Metanephros (tissue), 2 donors: ENCODE measurements around a stretch of chr22.

DNA sequence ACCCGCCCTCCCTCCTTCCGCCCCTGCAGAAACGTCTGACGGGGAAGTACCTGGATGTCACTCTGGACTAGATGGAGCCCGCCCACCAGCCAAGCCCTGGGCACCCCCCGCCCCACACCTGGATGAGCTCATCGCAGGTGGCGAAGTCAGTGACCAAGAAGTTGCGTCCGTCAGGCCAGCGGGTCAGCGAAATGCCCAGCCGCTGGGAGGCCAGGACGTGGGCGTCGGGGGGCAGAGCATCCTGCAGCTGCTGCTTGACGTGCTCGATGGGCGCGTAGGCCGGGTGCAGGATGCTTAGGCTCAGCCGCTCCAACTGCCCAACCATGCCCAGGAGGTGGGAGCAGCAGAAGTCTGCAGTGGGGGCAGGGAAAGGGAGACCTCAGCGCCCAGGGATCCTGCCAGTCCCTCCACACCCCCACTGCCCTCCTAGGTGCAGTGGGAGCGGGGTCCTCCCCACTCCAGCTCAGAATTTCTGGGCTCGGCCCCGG is 825 bp downstream of the PNPLA5 start:
- RAMPAGE, long total RNA: no peak

GRCh38 chr22:43921476-43921951 is 2.1 kb upstream of the PNPLA3 start:
- RAMPAGE, long total RNA: no peak

GRCh38 chr22:43954444-43955196 is 622 bp upstream of the SAMM50 start:
- RAMPAGE, long total RNA: no peak

GRCh38 chr22:44024948-44025450 is 897 bp downstream of the PARVB start:
- RAMPAGE, long total RNA: no peak

GRCh38 chr22:44040290-44040744 is 16.2 kb downstream of the PARVB start:
- RAMPAGE, long total RNA: no peak

DNA sequence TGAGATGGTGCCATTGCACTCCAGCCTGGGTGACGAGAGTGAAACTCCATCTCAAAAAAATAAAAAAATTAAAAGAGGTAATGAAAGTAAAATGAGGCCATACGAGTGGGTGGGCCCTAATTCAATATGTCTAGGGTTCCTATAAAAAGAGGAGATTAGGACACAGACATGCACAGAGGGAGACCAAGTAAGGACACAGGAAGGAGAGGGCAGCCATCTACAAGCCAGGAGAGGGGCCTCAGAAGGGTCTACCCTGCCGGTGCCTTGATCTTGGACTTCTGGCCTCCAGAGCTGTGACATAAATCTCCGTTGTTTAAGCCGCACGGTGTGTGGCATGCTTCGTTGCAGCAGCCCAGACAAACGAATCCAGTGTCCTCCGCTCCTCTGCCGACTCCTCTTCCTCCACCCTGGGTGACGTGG is 51.7 kb upstream of the PARVG start:
- RAMPAGE, long total RNA: no peak

DNA sequence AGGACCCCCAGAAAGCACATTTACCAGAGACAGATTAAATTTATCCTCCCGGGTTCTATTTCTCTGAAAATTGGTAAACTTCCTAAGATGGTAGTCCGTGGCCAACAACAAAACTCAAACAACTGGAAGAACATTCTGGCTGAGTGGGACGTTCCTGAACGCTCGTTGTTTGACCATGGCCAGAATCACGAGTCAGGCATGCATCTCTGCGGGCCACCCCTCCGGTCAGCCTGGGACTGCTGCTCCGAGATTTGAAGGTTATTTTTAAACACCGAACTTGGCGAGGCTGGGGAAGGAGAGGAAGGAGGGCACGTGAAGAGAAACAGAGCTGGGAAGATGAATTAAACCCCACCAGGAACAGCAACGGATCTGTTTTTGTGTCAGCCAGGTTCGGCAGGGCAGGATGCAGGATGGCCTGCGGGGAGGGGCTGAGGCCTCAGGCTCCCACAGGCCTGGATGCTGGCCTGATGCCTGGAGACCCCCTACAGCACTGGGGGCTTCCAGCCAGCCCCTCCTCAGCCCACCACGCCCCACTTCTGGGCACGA is 5.2 kb downstream of the SHISAL1 start:
- RAMPAGE, long total RNA: no peak

GRCh38 chr22:44972215-44972957 is 37.4 kb downstream of the PHF21B start:
- RAMPAGE, long total RNA: no peak

GRCh38 chr22:45035975-45036600 is 26.3 kb upstream of the PHF21B start:
- RAMPAGE, long total RNA: no peak

DNA sequence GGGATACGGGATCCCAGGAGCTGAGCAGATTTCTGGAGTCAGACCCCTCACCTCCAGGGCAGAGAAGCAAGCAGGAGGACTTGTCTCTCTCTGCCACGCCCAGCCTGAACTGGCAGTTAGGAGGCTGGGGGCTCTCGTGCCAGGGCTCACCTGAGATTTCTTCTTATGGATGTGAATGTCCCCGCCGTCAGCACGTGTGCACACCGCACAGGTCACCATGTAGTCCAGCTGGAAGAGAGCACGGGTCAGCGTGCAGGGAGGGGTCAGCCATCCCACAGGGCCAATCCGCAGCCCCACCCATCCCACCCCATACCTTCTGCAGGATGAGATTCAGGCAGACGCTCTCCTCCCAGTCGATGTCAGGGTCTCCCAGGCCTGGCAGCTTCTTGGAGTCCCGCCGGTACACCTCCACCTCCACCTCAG is 35.2 kb downstream of the KIAA0930 start:
- RAMPAGE, long total RNA: no peak

- RAMPAGE, long total RNA: no peak
These were observed 7.9 kb downstream of the FAM118A start for GRCh38 chr22:45317559-45318178.

DNA sequence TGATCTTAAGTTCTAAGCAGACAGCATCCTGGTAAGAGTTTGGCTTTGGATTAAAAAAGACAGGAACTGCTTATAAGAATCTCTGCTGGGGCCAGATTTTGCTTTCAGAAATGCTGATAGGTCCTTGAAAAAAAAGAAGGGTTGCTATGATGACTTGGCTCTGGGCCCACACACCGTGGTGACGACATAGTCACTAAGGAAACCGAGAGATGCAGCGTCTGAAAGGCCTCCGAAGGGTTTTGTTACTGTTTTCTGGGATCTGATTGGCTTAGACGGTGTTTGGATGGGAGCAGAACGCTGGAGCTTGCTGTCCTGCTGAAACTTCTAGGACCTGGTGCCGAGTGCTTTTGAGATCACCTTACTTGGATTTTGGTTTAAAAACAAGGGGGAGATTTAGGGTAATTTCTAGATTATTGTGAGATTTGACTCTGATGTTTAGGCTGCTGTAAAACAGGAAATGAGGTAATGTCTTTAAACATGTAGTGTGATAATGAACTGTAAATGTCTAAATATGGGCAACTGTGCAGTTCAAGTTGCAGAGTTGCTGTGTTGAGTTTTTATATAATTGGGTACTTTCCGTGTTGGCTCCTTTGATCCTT is 8.5 kb downstream of the FAM118A start:
- RAMPAGE, long total RNA: no peak

DNA sequence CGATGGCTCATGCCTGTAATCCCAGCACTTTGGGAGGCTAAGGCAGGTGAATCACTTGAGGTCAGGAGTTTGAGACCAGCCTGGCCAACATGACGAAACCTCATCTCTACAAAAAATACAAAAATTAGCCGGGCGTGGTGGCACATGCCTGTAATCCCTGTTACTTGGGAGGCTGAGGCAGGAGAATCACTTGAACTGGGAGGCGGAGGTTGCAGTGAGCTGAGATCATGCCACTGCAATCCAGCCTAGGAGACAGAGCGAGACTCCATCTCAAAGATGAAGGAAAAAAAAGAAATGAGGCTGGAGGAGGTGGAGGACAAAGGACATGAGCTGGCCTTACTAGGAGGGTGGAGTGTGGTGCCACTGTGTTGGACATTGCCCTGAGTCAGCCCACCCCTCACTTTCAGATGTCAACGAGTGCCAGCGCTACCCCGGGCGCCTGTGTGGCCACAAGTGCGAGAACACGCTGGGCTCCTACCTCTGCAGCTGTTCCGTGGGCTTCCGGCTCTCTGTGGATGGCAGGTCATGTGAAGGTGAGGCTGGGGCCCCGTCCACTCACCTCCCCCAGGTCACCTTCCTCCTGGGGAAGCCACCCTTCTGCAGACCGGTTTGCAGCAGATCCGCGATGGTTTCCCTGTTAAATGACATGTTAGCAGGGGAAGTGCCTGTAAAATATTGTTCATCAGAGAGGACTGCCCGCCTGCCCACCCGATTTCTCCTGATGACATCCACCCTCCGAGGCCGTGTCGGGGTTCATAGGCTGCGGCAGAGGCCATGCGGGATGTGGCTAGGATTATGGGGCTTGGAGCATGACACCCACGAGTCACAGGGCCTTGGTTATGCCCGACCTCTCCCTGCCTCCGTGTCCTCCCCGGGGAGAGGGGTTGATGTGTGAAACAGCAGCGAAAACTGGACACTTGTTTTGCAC is 40.6 kb downstream of the FBLN1 start:
- RAMPAGE, long total RNA: no peak

DNA sequence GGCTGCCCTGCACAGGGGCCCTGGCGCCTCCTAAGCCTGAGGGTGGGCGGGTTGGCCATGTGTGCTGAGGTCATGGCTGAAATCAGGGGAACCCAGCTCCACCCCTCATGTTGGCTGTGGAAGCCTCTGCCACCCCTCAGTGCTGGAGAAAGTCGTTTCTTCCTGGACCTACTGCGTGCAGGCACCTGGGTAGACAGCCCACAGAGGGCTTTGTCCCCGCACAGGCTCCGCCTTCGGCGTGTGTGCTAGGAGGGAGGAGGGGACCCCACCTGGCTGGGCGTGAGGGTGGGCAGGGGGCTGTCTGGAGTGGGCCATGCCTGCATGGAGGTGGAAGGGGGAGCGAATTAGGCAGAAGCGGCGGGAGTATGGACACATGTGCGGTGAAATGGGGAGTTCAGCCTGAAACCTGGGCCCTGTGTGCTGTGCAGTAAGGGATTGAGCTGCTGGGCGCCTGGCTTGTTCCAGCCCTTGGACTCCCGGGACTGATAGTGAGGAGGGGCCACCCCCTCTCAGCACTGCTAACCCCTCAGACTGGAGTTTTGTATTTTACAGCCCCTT is 49.3 kb downstream of the FBLN1 start:
- RAMPAGE, long total RNA: no peak

DNA sequence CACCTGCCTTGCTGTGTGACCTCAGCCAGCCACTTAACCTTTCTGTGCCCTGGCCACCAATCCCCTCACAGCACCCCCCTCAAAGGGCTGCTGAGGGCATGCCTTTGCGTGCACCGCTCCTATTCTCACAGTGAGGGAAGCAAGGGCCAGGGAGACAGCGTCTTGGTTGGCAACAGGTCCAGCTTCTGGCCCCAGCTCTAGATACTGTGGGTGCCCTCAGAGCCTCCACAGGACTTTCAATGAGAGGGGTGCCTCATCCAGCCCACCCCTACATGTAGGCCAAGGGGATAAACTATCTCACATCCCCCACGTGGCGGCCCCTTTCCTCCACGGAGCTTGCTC is 32.1 kb upstream of the ATXN10 start:
- RAMPAGE, long total RNA: no peak

DNA sequence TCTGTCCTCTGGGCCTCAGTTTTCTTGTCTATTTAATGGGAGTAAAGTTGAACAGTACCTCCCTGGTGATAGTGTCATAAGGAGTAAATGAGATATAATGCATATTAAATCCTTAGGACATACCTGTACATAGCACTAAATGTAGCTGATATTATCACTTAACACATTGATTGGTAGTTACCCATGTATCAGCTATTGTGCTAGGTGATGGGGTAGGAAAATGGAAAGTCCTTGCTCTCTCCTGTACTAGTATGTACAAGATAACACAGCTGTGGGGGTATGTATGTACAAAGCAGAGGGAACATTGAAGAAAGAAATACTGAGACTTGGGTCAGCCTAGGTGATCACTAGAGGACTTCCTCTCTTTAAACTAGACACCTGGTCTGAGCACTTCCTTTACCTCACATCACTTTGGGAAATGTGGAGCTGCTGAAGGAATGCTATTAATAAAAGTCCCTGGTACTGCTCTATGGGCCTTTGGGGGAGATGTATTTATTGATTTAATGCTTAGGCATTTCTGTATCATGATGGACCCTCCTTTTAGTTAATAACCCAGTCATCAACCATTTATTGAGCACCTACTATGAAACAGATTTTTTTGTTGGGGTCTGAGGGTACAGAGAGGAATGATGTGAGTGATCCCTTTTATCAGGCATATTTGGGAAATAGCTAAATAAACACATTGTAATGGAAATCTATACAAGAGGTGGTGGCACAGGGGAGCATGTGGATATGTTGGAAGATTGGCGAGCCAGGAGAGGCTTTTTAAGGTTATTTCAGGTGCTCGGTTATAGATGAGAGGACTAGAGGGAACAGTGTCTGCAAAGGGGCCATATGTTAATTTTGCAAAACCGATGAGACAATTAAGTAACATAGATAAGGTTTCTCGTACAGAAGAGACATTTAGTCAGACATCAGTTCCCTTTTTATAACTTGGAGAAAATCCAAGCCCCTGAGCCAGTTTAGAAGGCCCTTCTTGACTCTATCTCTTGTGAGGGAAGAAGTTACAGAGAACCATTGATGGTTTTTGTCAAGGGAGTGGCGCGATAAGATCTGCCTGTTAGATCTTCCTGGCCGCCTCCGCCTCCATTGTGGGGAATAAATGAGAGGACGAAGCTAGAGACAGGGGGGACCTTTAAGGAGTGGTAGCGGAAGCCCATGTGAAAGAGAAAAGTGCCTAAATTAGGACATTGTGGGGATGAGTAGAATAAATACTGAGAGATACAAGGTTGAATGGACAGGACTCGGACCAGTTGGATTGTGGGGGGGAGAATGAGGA is 1.8 kb downstream of the ATXN10 start:
- RAMPAGE, long total RNA: no peak

DNA sequence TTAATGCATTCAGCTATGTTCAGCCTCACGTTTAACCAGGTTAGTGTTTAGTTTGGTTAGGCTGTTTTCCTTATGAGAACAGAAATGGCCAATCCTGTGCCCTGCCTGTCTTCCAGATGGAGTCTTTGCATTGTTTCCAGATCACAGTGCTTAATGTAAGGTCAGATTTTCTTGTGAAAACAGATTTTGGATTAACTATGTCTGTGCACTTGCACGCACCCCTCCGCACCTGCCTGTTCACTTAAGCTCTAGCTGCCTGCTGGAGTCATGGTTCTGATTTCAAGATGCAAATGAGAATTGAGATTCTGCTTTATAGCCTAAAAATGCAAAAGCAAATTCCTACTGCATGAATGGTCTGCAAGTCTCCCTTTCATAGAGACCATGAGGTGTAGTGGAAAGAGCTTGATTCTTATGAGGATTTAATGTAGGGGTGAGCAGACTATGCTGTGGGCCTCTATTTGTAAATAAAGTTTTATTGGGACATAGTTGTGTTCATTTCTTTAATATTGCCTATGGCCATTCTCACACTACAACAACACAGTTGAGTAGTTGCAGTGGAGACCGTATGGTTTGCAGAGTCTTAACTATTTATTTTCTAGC is 106.0 kb downstream of the ATXN10 start:
- RAMPAGE, long total RNA: no peak

DNA sequence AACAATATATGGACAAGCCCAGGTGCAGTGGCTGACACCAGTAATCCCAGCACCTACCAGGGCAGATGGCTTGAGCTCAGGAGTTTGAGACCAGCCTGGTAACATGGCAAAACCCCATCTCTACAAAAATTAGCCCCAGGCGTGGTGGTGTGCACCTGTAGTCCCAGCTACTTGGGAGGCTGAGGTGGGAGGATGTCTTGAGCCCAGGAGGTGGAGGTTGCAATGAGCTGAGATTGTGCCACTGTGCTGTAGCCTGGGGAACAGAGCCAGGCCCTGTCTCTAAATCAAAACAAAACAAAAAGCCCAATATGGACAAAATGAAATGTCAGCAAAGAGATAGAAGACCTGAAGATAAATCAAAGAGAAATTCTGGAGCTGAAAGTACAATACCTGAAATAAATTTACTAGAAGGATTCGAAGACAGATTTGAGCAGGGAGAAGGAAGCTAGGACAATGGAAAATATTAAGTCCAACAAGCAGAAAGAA is 151.1 kb downstream of the WNT7B start:
- RAMPAGE, long total RNA: no peak

DNA sequence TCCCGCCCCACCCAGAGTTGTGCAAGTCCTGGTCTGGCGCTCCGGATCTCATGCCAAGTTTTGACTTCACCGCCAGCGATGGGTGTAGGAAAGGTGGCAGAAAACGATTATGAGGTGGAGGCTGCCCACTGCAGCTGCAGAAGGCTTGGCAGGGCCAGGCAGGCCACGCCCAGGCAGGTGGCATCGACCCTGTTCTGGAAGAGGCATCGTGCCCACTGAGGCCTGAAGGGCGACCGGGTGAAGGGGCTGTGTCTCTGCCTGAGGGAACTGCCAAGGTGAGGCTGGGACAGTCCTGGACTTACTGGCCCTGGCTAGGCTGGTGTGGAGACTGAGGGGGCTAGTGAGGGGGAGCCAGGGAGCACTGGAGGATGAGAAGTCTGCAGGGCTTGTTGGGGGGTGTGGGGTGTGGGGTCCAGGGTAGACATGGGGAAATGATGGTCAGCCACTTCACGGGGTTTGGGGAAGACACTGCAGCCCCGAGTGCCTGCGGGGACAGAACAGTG is 64.9 kb downstream of the WNT7B start:
- RAMPAGE, long total RNA: no peak

GRCh38 chr22:46013122-46014431 is 36.6 kb upstream of the WNT7B start:
- RAMPAGE, long total RNA: no peak